Mesenchymal stem cell of adipose (primary cell): ENCODE measurements around the genes FSIP1, PLCB2 and IVD.

DNA sequence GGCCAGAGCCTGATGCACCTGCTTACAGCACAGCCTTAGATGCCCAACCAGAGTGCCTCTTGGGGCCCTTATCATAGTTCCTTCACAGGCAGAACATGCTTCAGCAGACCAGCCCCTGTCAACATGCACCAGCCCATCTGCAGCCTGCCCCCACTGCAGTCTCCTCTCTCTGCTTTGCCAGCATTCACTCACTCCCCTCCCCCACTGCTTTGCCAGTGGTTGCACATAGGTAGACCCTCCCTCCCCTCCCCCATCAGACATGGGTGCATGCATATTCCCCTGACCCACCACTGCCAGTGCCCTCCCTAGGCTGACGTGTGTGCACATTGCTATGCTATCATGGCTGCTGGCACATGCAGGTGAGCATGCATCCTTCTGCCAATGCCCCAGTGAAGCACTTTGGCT lies 376.2 kb upstream of the TMCO5A start:
- CAGE, long polyA plus RNA, result no peak

DNA sequence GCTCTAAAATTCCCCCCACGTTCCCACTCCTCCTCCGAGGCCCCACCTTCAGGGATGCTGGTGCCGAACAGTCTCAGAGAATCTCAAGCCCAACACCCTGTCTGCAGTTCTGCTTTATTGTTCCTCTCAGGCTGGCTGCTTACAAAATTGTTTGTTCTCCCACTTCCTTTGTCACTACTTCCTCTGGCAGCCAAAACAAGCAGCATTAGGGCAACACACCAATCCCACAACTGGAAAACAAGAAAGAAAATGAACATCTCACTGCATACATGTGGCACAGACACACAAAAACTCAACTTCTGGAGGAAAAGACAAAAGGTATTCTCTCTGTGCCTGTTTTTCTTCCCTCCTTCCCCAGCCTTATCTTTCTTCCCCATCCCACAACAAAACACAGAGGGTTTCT lies 108.3 kb downstream of the TMCO5A start:
- CAGE, long polyA plus RNA, result no peak

DNA sequence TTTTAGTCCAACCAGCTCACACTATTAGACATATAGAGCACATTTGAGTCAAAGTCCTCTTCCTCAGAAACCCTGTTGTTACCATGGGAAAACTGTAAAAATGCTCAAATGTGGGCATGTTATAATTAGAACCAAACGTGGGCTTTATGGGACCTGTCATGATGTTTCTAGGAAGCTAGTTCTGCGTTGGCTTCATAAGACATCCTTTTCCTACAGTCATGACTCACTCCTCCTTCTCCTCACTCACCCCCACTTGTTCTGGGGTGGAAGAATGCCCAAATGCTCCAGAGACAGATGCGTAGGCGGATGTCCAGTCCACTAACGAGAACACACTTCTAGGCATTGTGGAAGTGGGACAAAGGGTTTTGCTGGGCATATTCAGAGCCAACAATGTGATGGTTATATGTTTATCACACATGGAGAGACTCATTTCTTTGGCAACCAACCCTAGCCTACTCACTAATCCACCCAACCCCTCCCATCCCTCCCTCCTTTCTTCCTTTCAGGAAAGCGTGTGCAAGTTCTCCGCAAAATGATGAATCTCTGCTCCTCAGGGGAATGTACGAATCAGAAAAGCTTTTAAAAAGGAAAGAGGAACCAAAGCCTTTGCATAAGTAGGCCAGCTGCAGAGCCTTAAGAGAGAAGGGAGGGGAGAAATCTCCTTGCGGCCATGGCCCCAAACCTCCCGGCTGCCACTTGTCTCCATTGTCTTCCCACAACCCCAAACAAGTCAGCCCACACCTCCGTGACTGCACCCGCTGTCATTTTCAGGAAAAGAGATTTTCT lies 123.0 kb upstream of the SPRED1 start:
- CAGE, long polyA plus RNA, result no peak

DNA sequence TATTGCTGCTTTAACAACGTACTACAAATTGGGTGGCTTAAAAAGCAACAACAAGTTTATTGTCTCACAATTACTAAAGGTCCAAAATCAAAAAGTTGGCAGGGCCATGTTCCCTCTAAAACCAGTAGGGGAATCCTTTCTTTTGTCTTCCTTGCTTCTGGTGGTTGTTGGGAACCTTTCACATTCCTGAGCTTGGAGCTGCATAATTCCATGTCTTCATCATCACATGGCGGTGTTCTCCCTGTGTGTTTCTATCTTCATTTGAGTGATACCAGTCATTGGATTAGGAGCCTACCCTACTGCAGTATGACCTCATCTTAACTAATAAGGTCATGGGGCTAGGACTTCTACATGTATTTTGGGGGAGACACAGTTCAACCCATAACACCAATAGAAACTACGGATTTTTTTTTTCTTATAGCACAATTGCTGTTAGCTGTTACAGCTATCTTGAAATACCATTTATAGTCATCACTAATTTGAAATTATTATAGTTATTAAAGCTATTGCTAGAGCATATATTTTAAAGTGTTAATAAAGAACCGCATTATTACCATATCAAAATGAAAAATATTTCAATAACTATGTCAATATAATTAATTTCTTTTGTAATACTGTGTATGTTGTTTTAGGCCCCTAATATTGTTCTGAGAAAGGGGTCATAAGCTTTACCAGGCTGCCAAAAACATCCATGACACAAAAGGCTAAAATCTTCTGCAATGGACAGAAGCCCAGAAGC lies 7.6 kb downstream of the SPRED1 start:
- CAGE, long polyA plus RNA, result no peak

DNA sequence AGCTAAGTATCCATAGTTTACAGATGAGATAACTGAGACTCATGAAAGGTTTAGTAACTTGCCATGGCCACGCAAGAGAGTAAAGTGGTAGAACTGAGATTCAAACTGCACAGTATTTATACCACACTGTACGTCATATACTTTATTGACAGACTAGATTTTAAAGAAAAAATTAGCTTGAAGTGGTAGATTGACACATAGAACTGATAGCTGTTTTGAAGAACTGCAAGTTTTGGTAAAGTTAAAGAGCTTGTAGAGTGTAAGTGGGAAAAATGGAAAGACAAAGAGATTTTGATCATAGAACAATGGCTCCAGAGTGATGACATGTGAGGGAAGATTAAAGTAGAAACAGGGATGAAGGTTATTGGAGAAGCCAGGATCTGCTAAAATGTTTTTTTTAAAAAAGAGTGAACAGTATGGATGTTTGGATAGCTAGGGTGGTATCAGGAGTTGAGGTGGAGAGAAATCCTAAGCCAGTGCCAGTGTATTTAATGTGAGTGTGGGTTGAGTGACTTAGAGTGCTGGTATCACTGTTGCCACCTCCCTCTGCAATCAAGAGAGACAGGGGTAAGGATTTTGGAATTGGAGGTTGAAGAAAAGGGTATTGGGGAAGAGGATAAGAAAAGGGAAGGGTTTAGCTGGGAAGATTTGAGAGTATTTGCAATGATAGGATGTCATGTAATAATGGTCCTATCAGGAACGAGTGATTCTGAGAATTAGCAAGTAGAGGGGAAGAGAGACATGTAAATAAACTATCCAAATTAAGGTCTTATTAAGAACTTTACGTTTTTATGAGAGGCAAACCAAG lies 11.7 kb downstream of the SPRED1 start:
- CAGE, long polyA plus RNA, result no peak

DNA sequence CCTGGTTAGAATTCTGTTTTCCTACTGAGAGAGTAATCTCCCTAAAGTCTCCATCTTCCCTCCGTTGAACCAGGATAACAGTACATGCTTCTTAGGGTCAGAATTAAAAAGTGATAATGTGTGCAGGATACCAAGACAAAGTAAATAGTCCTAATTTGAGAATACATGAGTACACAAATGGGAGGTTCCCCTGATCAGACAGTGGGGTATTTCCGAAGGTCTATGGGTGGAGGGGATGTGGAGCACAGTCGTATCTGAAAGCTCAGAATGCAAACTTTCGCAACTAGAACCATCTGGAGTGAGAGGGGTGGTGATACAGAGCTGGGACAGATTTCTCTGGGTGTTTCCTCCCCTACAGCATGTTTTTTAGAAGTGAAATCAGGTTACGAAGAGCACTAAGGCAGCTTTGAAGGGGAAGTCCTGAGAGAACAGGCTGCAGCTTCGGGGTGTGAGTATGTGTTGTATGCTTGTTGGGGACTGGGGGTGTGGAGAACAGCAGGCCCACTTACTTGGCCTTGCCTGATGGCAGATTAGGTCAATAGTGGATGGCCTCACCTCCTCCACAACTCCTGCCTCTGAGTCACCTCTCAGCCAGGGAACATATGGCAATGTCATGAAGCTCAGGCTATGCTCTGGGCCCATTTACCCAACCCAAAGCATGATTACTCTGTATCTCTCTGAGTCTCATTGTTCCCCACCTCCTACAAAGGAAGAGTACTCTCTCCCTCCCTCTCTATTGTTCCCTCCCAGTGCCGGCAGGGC lies 107.1 kb upstream of the RASGRP1 start:
- CAGE, long polyA plus RNA, result no peak

- CAGE, long polyA plus RNA, result no peak
Measured at GRCh38 chr15:39128151-39128789, 452.6 kb upstream of the THBS1 start.

GRCh38 chr15:39139923-39140461 lies 440.9 kb upstream of the THBS1 start:
- CAGE, long polyA plus RNA, result no peak

GRCh38 chr15:39466574-39467035 lies 114.3 kb upstream of the THBS1 start:
- CAGE, long polyA plus RNA, result no peak

DNA sequence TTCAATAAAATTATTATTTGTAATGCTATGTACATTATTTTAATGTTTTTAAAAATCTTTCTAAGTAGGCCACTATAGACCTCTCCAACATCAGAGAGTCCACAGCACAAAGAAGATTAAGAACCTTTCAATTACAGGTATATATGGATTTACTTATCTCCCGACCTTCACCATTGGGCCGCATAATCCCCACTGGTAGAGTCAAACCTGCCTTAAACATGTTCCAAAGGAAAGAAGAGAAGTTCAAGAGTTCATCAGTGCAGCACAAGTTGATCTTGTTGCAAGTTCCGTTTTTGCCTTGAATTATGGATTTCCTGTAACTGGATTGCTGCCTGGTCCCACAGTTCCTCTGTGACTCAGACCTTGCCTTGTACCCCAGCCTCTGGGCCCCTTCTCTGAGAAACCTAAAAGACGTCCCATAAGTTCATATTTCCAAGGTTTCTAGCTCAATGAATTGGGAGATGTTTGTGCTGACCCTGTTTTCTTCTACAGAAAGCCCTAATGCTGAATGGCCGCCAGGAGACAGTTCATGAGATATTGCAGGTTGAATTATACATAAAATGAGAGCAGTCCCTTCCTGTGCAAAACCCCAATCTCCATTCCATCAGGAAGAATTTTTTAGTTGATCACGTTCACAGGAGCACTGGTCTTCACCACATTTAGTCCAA lies 112.5 kb upstream of the THBS1 start:
- CAGE, long polyA plus RNA, result no peak

- CAGE, long polyA plus RNA, result no peak
Measured at GRCh38 chr15:39782306-39783122, at the start of gene FSIP1. FSIP1 (minus strand) TSS chr15:39782841.

GRCh38 chr15:39939495-39939694 lies 5.5 kb downstream of the EIF2AK4 start:
- CAGE, long polyA plus RNA, result no peak

DNA sequence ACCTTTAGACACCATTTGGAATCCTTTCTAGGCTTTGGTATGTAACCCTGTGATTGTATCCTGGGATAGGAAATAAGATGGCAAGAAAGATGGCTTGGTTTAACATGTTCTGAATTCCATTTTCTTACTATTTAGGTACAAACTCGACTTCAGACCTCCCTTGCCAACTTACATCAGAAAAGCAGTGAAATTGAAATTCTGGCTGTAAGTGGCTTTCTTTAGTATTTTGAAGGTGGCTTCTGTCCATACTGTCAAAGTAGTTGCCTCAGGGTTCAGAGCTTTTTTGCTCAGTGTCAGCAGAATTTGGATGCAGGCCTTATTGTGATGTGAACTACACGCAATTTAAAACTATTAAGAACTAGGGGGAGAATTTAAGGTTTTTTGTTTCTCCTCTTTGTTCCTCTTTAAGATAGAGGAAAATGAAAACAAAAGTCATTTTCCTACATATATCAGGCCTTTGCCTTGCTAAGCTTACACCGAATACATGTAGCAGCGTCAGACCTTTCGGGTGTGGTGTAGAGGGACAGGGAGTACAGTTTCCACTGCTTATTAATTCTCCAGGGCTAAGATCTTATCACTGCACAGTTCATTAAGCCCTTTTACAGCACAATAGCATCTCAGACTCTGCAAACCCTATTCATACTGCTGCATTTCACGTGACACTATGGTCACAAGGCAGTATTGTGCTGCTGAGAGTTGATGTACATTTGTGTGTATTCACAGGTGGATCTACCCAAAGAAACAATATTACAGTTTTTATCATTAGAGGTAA lies 6.8 kb downstream of the SRP14 start:
- CAGE, long polyA plus RNA, result no peak

DNA sequence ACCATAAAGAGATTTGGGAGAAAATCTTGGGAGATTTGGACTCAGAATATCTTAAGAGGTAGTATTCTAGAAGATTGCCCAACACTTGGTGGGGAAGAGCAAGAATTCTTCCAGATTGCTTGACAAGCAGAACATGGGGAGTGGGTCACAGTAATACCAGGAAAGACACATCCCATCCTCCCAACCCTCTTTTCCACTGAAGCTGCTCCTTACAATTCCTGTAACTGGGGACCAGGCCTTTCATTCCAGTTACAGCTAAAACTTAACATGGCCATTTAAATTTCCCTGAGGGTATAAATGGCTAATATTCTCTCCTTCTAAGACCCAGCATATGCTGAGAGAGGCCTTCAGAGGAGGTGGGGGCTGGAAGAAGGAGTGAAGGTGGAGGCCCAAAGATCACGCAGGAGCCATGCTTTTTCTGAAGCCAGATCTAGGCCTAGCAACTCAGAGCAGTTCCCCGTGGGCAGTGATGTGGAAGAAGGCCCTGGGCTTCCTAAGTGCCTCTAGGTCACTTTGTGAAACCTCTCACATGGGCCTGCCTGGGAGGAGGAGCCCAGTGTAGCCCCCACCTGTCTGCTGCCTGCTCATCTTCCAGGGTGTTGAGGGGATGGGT lies 10.7 kb upstream of the SRP14 start:
- CAGE, long polyA plus RNA, result no peak

DNA sequence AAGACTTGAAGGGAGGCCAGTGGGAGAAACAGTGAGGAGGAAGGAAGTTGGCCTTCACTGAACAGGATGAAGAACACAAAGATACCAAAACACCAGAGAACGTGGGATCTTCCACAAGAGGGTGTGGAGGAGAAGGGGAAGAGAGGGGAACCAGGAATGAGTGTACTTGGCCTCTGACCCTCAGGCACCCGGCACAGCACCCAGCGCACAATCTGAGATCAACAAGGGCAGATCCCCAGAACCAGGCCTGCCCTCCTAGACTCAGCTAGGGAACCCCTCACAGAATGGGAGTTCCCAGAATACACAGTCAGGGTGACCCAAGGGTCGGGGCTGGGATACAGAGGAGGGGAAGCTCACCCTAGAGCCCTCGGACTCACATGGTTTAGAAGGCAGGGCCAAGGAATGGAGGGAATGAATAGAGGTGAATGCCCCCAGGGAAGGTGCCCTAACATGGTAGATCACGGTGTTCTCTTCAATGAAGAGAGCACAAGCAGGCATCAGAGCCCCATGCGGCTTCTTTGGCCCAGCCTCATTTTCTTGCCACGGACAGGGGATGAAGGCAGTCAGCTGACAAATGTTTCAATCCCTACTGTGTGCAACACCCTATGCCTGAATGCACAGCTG lies 13.2 kb downstream of the BMF start:
- CAGE, long polyA plus RNA, result no peak

GRCh38 chr15:40239627-40239995 lies 748 bp downstream of the PAK6 start:
- CAGE, long polyA plus RNA, result no peak

GRCh38 chr15:40307238-40308321 lies at the start of gene PLCB2:
PLCB2 (minus strand) TSS chr15:40307935.
- CAGE, long polyA plus RNA, result no peak

- CAGE, long polyA plus RNA, result no peak
Measured at GRCh38 chr15:40353664-40354150, 2.9 kb downstream of the PHGR1 start.

DNA sequence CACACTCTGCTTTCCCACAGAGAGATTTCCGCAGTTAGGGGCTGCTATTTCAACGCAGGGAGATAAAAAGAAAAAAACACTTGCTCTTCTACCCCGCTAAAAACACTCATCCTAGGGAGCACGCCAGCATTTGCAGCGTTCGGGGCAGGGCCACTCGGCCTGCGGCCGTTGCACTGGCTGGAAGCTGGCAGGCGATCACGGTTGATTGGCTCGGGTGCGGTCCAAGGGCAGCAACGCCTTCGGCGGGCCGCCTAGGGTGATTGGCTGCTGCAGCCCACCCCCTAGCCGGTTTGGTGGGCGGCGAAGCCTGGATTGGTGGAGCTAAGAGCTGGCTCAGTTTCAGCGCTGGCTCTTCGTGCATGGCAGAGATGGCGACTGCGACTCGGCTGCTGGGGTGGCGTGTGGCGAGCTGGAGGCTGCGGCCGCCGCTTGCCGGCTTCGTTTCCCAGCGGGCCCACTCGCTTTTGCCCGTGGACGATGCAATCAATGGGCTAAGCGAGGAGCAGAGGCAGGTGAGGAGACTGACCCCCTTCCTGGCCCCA lies at the start of gene IVD:
IVD (plus strand) TSS at position 336 of the 542 bp plus-strand sequence.
- CAGE, long polyA plus RNA, result no peak

DNA sequence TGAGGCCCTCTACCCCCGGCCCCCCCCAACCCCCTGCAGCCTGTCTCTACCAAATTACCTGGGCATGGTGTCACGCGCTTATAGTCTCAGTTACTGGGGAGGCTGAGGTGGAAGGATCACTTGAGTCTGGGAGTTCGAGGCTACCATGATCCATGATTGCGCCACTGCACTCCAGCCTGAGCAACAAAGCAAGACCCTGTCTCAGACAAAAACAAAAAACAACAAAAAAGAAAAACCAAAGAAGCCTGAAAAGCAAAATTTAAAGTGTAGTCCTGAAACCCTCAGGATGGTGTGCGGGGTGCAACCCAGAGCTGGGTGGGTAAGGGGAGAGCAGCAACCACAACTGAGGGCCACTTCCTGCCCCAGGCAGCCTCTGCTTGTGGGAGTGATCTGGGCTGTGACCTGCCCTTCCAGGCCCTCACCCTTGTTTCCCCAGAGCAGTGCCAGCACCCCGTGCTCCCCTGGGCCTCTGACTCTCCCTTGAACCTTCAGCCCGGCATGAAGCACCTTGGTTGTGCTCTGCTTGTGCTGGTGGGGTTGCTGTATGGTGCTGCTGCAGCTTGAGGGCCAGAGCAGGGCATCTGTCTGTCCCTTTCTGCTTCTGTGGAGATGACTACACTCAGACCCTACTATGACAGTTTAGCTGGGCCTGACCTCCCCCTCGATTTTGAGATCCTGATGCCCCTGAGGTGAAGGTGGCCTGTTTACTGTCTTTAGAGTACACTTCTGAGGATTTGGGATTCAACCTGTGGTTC lies 13.2 kb downstream of the BAHD1 start:
- CAGE, long polyA plus RNA, result no peak